ENCODE measurements around a stretch of chr4.

- PRO-cap, result no peak
Measured at GRCh38 chr4:37490288-37490867, 36.7 kb downstream of the C4orf19 start.

- PRO-cap, result no peak
Measured at GRCh38 chr4:37583917-37584499, 102.2 kb downstream of the RELL1 start.

DNA sequence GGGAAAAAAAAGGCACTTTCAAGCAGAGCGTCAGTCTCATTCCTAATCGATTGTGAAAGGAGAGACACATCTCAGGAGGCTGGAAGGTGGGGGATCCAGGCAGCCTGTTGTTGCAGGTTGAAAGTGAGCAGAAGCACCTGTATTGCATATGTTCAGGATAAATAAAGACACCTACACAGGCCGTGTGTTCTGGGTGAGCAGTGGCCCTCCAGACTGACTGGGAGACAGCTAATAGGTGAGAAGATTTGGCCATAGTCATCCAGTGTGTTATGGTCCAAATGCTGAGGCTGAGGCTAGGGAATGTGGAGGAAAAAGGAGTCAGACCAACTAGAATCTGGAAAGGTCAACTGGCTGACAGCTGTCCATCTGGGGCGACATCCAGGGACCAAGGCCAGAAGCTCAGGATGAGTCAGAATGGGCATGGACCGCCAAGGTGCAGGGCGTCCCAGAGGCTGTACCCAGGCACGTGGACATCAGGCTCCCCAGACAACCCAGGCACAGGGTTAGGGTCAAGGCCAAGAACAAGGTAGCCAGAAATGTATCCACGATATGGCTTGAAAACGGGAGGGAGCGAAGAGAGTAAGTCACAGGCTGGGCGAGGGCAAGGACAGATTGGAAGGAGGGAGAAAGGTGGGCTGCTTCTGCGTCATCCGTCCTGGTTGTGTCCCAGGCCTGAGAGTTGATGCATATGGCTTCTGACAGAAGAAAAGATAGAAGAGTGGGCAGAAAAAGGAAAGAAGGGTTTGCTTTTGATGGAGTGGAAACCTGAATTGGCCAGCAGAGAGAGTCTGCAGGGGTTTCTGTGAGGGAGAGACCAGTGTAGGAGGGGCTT lies 26.1 kb upstream of the PTTG2 start:
- PRO-cap, result no peak

DNA sequence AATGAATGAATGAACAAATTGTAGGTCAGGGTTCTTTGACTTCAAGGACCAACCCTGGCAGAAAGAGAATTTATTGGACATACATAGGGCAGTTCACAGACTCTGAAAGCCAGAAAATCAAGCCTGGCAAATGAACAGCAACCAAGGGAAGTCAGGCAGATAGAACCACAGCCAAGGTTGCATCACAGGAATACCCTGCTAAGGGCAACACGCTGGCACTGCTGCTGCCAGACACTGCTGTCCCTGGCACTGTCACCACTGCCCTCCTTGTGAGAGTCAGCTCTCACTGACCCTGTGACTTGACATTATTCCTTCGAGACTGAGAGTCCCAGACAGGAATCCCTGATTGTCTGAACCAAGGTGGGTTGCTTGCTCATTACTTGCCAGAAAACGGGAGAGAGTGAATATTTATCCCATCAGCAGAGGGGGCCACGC lies 23.3 kb upstream of the PTTG2 start:
- PRO-cap, result no peak

GRCh38 chr4:37976890-37977744 lies 16.9 kb downstream of the PTTG2 start:
- PRO-cap, result bidirectional peak, plus-strand start at chr4:37977336, minus-strand start at chr4:37977204

- PRO-cap, result no peak
Measured at GRCh38 chr4:38028528-38029238, 68.5 kb downstream of the PTTG2 start.

DNA sequence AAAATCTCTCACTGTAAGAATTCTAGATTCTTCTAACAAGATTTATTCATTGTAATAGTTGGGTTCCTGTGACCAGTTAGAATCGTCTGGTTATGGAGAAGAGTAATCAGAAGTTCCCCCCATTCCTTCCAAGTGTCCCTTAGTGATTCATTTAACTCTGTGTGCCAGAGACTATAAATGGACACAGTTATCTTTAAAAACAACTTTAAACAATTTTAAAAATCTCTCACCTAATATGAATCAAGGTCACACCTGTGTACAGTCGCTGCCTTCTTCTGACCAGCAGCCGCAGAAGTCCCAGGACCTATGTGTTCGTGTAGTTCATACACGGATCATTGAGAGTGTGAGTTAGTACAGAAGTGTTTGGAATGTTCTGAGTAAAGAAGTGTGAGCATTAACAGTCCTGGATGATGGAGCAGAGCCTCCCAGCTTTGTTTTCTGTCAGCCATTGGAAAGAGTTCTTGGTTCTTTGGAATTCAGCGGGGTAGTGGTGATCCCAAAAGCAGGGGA lies 90.3 kb downstream of the PTTG2 start:
- PRO-cap, result no peak

- PRO-cap, result no peak
Measured at GRCh38 chr4:38068922-38069640, 108.9 kb downstream of the PTTG2 start.

GRCh38 chr4:38085340-38086097 lies 125.3 kb downstream of the PTTG2 start:
- PRO-cap, result no peak

- PRO-cap, result no peak
Measured at GRCh38 chr4:38136891-38137638, 176.9 kb downstream of the PTTG2 start.

DNA sequence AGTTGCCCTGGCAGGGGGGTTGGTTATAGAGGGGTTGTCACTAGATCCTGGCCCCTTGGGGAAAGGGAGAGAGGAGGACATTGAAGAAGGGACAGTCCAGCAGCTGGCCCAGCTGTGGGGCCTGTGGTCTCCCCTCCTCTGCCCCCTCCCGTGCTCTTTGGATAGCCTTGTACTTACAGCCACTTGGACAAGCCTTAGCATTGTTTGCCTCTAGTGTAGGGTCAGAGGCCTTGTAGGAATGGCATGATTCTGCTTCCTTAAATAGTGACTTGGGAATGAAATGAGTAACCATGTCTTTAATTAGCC lies 230.5 kb downstream of the PTTG2 start:
- PRO-cap, result no peak

GRCh38 chr4:38528889-38530278 lies 134.6 kb upstream of the KLF3 start:
- PRO-cap, result no peak

DNA sequence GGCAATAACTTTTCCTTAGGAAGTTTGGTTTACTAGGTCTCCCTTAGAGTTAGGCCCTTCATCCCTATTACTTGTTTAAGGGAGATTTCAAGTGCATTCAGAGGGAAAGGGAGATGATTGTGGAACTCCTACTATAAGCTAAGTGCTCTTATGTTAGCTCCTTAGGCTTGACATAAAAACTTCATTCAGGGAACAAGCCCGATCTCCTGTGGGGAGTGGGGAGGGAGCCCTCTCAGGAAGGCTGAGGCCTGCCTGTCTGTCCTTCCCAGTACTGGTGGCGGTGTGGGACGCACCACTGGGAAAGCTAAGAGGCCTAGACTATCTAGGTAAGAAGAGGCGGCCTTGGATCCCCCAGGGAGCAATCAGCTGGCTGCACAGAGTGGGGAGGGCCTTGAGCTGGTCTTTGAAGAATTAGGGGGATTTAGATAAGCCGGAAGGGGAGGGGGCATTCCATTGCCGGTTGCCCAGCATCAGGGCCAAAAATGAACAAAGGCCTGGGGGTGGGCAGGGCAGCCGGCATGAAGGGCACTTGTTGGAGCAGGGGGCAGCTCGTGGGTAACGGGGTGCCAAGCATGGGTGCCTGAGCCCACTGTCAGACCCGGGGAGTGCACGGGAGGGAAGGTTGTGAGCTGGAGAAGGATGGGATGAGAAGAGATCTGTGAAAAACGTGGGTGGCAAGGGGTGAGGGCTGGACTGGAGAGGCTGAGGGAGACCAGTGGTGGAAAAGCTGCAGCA lies 8.3 kb downstream of the KLF3 start:
- PRO-cap, result no peak

DNA sequence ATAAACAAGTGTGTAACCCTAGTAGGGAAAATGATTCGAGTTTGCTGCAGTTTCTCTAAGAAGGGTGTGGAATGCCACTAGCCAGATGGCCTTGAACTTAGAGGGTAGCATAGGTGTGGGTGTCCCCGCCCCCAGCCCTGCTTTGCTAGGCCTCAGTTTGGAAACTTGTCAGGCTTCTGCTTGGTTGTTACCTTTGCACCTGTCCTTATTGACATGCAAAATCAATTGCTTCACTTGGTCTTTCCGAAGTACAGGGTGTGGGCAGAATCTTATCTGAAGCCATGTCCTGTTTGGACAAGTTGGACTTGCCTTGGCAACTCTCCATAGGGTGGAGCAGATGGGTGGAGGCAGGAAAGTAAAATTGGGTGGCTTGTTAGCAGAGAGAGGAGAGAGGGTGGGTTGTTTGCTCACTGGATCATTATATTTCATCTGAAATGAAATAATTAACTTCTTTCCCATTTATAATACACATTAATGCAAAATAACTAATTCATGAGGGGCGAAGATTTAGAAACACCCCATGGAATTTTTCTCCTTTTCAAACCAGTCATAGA lies 9.6 kb downstream of the KLF3 start:
- PRO-cap, result no peak

GRCh38 chr4:39044256-39045287 lies 12.4 kb upstream of the TMEM156 start:
- PRO-cap, result bidirectional peak, plus-strand start at chr4:39044705, minus-strand start at chr4:39044489

- PRO-cap, result no peak
Measured at GRCh38 chr4:39096479-39097111, 34.6 kb downstream of the KLHL5 start.

GRCh38 chr4:39314176-39315096 lies 51.7 kb downstream of the RFC1 start:
- PRO-cap, result no peak

DNA sequence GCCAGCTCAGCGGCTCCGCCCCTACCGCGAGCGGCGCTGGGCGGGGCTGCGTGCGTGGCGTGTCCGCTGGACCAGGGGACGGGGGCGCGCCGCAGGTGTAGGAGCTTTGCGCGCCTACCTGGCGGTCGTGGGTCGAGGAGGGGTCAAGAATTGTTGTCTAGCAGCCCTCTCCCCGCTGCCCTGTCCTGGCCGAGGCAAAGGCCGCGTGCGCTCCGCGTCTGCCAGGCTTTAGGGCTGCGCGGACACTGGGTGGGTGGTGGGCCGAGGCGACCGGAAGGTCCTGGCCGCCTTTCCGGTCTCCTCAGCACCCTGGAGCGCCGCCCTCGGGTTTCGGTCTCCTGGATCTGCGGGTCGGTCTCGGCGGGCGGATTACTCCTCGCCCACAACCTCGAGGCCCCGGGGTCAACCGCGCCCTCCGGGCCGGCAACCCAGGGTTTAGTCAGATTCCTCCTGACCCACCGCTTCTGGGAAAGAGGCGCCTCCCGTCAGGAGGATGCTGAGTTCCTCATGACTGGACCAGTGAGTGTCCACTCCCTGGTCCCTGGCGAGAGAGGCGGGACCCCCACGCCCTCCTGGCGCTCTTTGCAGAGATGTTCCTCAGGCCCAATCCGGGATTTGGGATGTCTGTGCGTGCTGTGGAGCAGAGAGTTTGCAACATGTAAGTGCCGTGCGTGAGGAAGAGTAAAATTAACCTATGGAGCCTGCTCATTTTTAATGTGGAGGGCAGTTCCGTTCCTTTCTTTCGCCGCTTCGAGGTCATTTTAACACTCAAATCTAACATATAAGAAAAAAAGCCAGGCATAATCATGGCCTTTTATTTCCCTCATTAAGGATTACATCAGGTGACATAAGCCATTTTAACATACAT lies 676 bp upstream of the UGDH start:
- PRO-cap, result bidirectional peak, plus-strand start at position 74 of the sequence, minus-strand start outside the sequence; bidirectional peak, plus-strand start at position 341 of the sequence, minus-strand start at position 300 of the sequence

DNA sequence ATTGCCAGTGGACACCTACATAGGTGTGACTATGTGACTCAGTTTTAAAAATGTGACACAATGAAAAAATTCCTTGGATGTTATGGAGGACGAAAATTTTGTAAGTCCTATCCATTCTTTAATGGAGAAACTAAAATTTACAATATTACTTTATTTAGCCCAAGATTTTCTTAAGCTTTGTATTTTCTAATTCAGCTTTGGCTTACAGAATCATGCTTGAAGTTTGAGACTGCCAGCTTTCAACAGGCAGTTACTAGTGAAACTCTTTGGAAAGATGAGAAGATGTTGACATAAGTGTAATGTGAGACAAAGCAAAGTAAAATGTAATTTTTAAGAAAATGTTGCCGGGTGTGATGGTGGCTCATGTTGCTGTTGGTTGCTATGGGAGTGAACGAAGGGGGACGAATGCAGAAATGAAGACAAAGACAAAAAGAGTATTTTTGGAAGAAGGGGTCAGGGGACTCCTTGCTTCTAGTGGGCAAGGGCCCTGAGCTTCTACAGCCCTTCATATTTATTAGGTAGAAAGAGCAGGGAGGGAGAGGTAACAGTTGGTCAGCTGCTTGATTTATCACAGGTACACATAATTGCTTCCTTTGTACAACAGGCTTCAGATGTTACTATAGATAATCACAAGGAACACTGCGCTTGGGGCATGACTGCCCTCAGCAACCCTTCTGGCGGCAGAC lies 11.8 kb upstream of the UGDH start:
- PRO-cap, result no peak

- PRO-cap, result no peak
Measured at GRCh38 chr4:39626142-39626817, 12.4 kb downstream of the SMIM14 start.

All from aorta (tissue), 1 donor.